Kidney (tissue), 2 donors: ENCODE measurements around the gene CYS1.

GRCh38 chr2:9752440-9753164 is 90.7 kb upstream of the TAF1B start:
- PRO-cap, result no peak
- RRBS, result no CpG with 5 or more reads among the region's 20 CpGs

- PRO-cap, result no peak
- RRBS, result 81% methylated on average over 2 of the region's 12 CpGs
These were observed 63.4 kb upstream of the TAF1B start for GRCh38 chr2:9779853-9780377.

DNA sequence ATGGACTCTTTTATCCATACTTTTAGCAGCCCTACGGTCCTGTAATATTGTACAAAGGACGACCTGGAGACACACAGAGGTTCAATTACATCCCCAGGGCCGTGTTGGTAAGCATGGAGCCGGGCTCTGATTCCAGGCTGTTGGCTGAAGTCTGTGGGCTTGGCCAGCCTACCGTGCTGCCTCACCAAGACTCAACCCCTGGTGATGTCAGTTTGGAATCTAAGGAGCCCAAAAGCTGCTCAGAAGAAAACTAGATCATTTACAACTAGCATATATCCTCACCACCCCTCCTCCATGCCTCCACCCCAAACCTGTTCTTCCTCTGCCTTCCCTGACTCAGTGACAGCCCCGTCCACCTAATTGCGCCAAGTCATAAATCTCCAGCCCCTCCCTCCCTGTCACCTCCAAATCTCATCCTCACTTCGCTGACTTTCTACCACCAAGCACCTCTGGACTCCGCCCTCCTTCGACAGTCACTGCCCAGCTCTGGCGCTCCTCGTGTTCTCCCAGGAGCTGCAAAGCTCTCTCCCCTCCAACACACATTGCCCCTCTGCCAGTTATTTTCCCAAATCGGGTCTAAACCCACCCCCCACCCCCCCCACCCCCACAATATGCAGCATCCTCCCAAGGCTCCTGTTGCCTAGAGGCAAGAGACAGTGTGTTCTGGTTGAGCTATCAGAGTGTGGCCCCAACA is 9.9 kb upstream of the GRHL1 start:
- PRO-cap, result no peak
- RRBS, result no CpG with 5 or more reads among the region's 13 CpGs

- PRO-cap, result no peak
- RRBS, result 27% methylated on average over 17 of the region's 67 CpGs
These were observed 36.8 kb upstream of the KLF11 start for GRCh38 chr2:10006179-10007347.

DNA sequence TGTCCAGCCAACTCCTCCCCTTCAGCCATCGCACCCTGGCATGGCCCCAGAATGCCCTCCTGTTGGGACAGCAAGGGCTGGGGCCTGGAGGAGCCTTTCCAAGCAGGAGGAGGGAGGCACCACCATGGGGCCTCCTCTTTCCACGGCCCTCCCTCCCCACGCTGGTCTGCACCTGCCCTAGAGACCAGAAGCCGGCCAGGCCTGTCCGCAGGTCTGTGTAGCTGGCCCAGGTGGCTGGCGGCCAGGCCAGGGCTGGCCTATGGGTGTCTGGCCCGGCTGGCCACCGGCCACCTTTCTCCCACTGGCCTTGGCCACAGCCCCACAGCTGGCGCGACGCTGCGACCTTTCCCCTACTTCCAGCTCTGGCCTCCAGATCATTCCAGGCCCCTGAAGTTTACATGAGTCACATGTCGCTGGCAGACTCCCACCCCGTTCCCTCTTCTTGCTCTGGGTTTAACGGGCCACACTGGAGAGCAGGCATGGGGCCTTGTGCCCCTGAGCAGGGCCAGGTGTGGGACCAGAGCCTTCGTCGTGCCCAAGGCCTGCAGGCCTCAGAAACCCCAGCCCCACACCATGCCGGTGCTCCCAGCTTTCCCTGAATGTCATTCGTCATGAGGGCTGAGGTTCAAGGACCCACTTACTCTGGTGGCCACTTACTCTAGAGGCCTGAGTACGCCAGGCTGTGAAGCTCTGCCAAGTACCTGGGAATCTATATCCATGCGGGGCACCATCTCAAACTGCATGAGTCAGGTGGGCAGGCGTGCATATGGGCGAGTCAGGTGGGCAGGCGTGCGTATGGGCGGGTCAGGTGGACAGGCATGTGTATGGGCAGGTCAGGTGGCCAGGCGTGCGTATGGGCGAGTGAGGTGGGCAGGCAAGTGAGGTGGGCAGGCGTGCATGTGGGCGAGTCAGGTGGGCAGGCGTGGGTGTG is 33.3 kb upstream of the KLF11 start:
- PRO-cap, result no peak
- RRBS, result 9% methylated on average over 3 of the region's 32 CpGs

GRCh38 chr2:10079859-10080428 is at the start of gene CYS1:
CYS1 (minus strand) TSS chr2:10080411.
- PRO-cap, result bidirectional peak, plus-strand start at chr2:10080367, minus-strand start at chr2:10080253
- RRBS, result 2% methylated on average over 48 of the region's 84 CpGs

GRCh38 chr2:10241226-10241594 is 61.5 kb upstream of the HPCAL1 start:
- PRO-cap, result no peak
- RRBS, result 84% methylated on average over 2 of the region's 14 CpGs

DNA sequence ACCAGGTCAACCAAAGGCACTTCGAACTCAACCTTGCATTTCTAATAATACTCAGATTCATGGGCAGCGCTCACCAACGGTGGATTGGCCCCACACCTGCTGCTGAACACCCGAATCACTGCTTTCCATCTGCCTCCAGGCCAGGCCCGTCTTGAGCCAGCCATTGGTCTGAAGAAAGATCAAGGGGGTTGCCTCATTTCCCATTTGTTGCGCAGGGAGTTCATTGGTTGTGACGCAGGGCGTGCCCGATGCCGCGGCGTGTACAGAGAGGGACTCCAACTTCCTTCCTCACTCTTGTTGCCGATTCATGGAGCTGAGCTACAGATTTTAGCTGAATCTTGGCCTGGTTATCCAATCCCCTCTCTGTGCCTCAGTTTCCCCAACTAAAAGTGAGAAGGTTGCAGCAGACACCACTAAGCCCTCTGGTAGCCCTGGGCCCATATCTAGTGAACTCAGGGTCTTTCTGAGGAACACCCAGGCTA is 61.0 kb upstream of the HPCAL1 start:
- PRO-cap, result no peak
- RRBS, result no CpG with 5 or more reads among the region's 13 CpGs

- PRO-cap, result no peak
- RRBS, result 65% methylated on average over 3 of the region's 28 CpGs
These were observed 69.1 kb downstream of the HPCAL1 start for GRCh38 chr2:10371446-10372581.

DNA sequence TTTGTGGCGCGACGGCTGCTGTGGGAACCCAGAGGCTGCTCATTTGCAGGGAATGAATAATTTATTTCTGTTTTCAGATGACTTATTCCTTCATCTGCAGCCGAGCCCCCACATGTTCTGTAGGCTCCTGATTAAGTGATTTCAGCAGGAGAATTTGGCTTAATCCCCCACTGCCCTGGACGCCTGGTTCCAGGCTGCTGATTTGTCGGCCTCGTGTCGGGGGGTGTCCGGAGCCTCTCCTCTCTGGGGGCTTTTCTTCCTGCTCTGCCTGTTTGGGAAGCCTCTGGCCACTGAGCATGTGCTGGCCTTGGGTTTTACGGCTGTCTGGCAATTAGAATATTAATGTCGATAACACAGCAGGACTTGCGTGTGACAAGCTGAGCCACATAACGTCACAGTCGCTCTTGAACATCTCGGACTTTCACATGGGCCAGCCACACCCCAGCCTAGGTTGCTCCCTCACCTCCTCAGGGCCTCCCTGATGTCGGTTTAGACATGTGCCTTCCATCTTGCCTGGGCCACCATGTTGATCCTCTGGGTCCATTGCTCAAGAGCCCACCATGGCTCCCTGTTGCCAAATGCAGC is 62.4 kb downstream of the ODC1 start:
- PRO-cap, result no peak
- RRBS, result no CpG with 5 or more reads among the region's 16 CpGs

GRCh38 chr2:10404377-10404628 is 43.8 kb downstream of the ODC1 start:
- PRO-cap, result no peak
- RRBS, result no CpG with 5 or more reads among the region's 5 CpGs

- PRO-cap, result no peak
- RRBS, result 20% methylated on average over 3 of the region's 28 CpGs
These were observed 552 bp upstream of the NOL10 start for GRCh38 chr2:10690284-10690769.

DNA sequence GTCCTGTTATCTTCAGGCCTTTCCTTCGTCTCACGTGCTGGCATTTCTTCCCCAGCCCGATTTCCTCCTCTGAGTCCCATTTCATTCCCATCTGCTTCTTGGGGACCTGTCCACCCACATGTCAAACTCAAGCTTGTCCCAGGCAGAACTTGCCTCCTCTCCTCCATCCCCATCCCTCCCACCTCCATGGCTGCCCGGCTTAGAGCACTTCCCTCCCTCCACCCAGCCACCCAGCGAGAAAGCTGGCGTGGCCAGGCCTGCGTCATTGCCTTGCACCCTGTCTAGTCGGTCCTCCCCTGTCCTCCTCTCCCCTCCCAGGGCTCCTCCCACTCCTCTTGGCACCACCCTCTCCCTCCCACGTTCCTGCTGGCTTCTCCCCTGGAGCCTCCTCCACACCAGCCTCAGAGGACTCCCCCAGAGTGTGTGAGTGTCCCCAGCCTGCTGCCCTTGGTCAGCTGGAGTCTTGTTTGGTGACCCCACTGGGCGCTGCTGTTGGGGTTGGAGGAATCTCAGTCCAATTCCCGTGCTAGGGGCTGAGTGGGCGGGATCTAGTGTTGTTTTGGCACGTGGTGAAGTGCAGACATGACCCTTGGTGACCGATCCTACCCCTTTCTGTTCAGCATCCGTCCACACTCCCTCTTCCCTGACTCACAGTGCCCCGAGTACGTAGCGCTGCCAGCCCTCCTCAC is 41.2 kb downstream of the ATP6V1C2 start:
- PRO-cap, result no peak
- RRBS, result no CpG with 5 or more reads among the region's 18 CpGs

DNA sequence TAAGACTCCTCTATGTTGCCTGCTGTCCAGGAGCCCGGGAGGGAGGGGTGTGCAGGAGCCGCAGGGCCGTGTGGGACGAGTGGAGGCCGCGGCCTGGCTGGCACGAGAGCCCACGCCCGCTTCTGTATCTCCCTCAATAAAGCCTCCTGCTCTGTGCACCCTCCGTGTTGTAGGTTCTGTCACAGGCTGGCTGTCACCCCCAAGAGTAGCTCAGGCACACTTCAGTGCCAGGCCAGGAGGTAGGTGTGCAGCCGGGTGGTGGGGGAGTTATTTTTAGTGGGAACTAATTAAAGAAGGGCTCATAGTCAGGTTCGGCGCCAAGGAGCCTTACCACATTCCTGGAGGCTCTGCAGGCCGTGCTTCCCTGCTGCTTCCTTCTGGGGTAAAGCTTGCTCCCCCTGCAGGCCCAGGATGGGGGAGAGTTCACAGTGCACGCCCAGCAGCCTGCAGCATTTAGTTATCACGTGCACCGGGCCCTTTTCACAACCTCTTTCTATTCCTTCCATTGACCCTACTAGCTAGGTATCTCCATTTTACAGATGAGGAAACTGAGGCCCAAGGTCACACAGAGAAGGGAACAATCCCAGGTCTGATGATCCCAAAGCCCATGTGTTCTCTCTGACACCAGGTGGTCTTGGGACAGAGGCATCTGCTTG is 2.5 kb downstream of the KCNF1 start:
- PRO-cap, result no peak
- RRBS, result 65% methylated on average over 1 of the region's 17 CpGs

- PRO-cap, result no peak
- RRBS, result no CpG with 5 or more reads among the region's 2 CpGs
These were observed 63.5 kb downstream of the SLC66A3 start for GRCh38 chr2:11218658-11219255.

DNA sequence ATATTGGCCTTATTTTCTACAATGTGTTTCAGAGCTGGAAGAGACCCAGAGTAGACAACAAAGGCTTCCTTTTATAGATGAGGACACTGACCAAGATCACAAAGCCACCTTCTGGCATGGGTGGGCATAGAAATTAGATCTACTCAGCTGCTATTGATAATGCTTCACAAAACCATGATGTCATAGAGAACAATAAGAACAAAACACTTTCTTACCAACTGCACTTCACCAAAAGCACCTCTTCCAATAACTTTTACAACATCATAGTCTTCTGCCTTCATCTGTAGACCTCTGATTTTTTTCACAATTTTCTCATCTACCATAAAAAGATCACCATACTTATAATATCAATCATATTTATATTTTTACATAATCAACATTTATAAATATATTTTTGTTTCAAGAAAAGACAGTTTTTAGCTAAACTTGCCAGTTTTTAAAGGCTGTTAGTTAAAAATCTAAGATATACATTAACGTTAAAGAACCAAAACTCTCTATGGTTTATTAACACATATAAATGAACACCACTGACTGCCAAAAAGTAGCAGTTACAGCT is 58.0 kb downstream of the ROCK2 start:
- PRO-cap, result no peak
- RRBS, result no CpG with 5 or more reads among the region's 1 CpG

GRCh38 chr2:11356694-11357264 is 12.3 kb upstream of the ROCK2 start:
- PRO-cap, result no peak
- RRBS, result no CpG with 5 or more reads among the region's 7 CpGs

DNA sequence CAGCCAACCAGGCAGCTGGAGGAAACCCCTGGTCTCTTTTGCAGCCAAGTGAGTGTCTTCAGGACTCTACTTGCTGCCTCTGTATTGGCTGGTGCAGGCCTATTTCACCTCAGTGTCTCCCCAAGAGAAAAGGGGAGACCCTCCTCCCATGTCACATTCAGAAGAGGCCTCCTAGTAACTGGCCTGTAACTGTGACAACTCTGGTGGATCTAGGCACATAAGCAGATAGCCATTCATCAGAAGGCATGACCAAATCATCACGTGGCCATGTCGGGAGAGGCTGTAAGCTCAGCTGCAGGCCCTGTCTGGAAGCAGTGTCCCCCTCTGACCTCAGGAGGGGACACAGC is 20.8 kb upstream of the ROCK2 start:
- PRO-cap, result no peak
- RRBS, result no CpG with 5 or more reads among the region's 2 CpGs

GRCh38 chr2:11371471-11372065 is 27.1 kb upstream of the ROCK2 start:
- PRO-cap, result no peak
- RRBS, result no CpG with 5 or more reads among the region's 13 CpGs

- PRO-cap, result no peak
- RRBS, result no CpG with 5 or more reads among the region's 9 CpGs
These were observed 41.8 kb upstream of the ROCK2 start for GRCh38 chr2:11386207-11386695.